HT1080 (cell line): ENCODE results near the genes BARHL2 and SETSIP.

RAMPAGE:
- cytosol, long total RNA: no peak
- long total RNA: no peak
- nucleus, long total RNA: no peak
Measured at GRCh38 chr1:89583165-89583966, 49.6 kb upstream of the LRRC8C start.

DNA sequence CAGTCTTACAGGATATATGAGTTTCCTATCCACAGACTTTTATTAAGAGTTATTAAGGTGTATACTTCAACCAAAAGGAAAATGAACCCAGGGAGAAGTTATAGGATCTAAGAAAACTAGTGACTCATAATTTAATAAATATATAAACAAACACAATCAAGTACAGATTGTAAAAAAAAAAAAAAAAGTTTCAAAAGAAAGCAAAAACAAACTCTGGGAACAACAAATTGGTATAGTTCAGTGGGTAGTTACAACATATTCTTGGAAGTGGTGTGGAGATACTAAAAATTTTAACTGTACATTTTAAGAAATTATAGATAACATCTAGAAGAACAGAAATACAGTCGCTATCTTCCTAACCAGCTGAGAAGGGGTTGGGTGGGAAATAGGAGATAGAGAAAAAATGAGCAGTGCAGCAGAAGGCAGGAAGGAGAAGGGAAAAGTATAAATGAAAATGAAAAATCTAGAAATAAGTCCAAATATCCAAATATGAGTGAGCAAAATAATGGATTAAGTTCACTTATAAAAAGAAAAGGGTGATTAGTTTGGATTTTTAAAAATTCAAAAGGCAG lies 70.5 kb downstream of the LRRC8C start:
RAMPAGE:
- cytosol, long total RNA: no peak
- long total RNA: no peak
- nucleus, long total RNA: no peak

GRCh38 chr1:89757496-89758203 lies 63.2 kb upstream of the LRRC8D start:
RAMPAGE:
- cytosol, long total RNA: no peak
- long total RNA: no peak
- nucleus, long total RNA: no peak

DNA sequence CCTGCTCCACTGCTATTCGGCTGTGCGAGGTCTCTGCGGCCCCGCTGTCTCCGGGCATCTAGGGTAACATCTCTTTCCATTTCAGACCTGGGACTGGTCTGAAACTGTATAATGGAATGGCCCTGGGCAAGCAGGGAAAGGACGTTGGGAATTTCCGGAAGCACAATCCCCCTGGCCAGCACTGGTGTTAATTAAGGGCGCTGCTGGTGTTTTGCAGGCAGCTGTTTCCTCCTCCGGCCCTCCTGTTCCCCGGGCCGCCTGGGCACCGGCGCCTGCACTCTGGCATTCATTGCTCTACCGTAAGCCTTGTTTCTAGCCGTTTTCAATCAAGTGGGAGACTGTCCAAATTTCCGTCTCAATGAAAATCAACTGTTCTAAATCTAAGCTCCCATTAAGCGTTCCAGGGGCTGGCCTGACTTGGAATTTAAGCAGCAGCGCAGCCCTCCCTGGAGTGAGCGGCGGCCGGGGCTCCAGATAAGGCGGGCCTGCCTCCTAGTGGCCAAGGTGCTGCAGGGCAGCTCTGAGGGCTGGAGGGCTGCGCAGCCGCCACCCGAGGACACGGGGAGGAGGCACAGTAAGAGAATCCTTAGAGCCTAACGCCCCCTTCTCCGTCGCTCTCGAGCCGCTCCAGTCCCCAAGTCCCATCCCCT lies 58.1 kb upstream of the LRRC8D start:
RAMPAGE:
- cytosol, long total RNA: no peak
- long total RNA: no peak
- nucleus, long total RNA: no peak

GRCh38 chr1:89822170-89822490 lies 1.3 kb downstream of the LRRC8D start:
RAMPAGE:
- cytosol, long total RNA: no peak
- long total RNA: no peak
- nucleus, long total RNA: no peak

GRCh38 chr1:89822571-89822775 lies 1.6 kb downstream of the LRRC8D start:
RAMPAGE:
- cytosol, long total RNA: no peak
- long total RNA: no peak
- nucleus, long total RNA: no peak

DNA sequence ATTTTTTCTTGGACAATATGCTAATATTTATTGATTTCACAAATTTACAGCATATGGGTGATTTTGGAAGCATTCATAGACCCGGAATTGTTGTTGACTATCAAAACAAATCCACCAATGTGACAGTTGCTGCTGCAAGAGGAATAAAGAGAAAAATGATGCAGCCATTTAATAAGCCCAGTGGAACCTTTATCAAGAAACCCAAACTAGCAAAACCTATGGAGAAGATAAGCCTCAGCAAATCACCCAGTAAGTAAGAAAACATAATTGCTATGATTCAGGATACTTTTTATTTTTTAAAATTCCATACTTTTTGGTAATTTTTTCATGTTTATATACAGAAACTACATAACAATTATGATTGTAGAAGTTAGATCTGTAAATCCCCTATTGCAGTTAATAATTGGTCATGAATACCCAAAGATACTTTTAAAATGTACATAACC lies 15.2 kb downstream of the ZNF326 start:
RAMPAGE:
- cytosol, long total RNA: no peak
- long total RNA: no peak
- nucleus, long total RNA: no peak

RAMPAGE:
- cytosol, long total RNA: no peak
- long total RNA: no peak
- nucleus, long total RNA: no peak
Measured at GRCh38 chr1:90716194-90717350, at the start of gene BARHL2. Gene BARHL2 (minus strand): TSS chr1:90717302.

DNA sequence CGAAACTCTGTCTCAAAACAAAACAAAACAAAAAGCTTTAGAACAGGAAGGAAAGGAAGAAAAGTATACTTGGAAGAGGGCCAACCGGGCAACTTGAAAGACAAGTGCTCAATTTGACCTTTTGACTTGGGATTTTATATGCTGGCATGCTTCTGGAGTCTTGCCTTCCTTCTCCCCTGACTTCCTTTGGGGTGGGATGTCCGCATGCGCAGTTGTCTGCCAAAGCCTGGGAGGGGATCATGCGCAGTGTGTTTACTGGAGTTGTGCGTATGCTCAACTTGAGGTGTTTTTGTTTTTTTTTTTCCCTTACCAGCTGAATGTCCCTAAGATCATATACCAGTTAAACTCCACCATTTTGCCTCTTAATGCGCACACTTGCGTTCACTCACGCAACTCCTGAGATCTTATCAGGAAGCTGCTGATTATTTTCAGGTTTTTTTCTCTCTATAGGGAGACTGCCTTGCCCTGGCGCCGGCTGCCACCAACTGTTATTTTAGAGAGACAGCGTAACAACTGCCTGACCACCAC lies 138.6 kb upstream of the ZNF644 start:
RAMPAGE:
- cytosol, long total RNA: no peak
- long total RNA: no peak
- nucleus, long total RNA: no peak

RAMPAGE:
- cytosol, long total RNA: no peak
- long total RNA: no peak
- nucleus, long total RNA: no peak
Measured at GRCh38 chr1:91286326-91286933, 118.2 kb downstream of the HFM1 start.

DNA sequence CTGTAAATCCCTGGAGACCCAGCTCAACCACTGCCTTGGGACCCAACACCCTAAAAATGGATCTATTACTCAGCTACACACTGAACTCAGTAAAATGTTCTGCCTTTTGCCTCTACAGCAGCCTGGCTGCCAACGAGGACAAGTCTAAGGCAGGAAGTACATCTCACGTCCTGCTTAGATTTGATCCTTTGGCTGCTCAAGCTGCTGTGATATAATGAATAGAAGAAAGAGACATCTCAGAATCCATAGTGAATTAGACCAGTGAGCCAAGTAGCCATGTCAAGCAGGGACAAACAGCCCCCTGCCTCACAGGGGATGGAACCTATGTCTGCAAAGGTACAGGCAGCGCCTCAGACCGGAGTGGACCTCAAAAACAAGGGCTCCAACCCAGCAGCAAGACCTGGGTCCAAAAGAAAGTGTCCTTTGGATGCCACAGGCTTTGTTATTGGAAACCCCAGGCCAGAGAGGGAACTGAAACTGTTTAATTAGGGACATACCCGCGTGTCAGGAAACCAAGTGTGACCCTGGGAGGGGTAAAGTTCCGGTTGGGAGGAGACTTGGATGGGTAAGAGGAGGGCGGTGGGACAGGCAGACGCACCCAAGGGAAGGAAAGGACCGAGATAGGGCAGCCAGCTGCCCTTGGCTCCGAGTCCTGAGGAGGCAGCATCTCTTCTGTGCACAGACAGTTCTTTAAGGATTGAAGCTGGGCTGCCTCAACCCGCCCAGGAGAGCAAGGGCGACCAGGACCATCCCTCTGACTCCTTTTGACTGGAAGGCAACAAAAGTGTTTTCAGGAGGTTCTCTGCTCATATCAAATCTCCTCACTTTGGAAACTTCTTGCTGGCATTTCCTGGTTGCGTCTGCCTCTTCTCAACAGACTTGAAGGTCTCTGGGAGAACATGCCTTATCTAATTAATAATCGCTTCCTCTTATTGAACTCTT lies 71.3 kb downstream of the CDC7 start:
RAMPAGE:
- cytosol, long total RNA: no peak
- long total RNA: no peak
- nucleus, long total RNA: no peak

GRCh38 chr1:91582603-91582956 lies 81.9 kb downstream of the CDC7 start:
RAMPAGE:
- cytosol, long total RNA: no peak
- long total RNA: no peak
- nucleus, long total RNA: no peak

DNA sequence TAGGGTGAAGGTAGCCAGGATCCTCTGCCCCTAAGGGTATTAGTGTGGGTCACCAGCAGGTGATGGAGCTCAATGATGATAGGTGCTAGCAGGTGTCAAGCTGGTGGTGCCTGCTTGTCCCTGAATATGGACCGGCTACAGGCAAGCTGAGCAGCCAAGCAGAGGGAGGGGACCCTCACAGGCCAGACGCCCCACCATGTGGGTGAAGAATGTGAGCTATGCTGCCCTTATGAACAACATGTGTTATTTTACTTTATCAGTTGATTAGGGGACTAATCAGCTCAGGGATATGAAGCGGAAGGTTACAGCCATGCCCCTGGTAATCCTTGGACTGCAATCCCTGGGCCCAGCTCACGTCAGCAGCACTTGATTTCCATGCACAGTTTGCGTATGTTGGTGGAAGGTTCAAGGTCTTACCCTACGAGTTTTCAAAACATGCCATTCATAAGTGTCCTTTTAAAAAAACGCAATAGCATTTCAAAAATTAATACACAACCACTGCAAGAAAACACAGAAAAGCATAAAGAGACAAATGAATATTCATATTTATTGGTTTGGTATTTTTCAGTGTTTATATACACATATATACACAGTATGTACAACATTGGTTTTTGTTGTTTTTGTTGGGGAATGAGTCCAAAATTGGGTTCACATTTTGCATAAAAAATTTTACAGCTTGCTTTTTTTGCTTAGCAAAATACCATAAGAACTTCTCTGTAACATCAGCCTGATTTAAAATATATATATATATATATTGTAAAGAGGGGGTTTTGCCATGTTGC lies 106.1 kb downstream of the CDC7 start:
RAMPAGE:
- cytosol, long total RNA: no peak
- long total RNA: no peak
- nucleus, long total RNA: no peak

DNA sequence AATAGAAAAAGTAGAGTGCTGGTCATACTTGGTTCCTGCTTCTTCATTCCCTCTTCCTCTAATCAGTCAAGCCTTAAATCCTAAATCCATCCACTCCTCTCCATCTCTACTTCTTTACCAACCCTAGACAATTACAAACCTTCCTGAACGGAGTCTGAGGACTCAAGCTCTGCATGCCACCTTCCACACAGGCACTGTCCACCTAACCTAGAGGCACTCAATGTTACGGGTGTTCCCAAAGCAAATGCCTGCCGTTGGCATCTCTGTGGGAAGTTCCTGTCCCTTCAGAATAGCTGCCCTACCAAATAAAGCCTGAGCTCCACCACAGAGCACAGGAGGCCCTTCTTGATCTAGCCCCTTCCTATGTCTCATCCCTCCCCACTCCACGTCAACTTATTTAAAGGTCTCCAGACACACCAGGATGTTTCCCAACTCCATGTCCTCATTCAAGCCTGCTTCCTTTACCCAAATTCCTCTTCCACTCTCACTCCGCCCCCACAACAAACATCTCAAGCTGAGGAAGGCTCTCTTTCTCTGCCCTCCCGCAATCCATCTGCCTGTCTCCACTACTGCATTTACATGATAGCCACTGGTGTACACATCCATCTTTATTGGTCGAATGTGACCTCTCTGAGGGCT lies 87.8 kb downstream of the TGFBR3 start:
RAMPAGE:
- cytosol, long total RNA: no peak
- long total RNA: no peak
- nucleus, long total RNA: no peak

DNA sequence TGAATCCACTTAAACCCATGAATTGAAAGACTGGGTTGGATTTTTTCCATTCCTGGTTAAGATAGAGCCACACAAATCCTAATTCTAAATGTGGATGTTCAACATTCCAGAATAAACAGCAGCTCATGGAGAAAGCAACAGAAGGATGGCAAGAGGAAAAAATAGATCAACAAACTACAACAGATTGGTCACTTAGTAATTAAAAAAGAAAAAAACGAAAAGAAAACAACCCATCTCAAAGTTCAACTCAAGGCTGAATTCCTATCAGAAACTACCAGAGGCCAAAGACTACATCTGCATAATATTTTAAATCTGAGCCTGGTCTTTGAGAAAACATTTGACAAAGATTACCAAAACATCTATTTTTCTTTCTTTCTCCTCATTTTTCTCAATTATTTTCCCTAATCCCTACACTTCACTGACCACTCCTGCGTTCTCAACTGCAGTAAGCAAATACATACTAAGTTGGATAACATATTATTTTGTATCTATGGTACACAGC lies 69.9 kb downstream of the TGFBR3 start:
RAMPAGE:
- cytosol, long total RNA: no peak
- long total RNA: no peak
- nucleus, long total RNA: no peak

DNA sequence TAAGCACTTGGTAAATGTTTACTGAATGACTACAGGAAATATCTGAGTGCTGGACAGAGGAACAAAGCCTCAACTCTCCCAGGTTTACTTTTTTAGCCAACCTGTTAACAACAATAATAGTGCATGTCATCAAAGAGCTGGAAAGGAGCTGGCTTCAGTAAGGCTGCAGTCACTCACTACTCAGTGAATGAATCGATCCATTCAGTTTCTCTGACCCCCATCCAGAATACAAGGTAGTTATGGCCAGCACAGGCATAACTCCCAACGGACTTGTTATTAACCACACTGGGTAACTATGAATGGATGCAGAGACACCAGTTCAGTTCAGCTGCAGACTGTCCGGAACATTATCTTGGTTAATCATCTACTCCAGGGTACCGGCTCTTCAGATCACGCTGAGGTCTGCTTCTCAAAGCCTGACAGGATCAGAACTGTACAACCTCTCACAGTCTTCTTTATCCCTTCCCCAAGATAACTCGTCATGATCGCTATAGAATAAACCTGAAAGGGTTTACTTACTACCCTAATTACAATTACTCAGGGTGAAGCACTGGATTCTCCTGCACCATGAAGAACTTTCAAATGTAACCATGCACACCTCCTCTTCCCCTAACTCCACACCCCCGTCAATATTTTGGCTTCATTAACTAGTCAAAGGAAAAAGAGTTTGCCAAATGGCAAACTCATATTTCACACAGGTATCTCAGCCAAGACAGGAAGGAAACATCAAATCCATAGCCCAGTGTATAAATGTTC lies 58.1 kb downstream of the TGFBR3 start:
RAMPAGE:
- cytosol, long total RNA: no peak
- long total RNA: no peak
- nucleus, long total RNA: no peak

DNA sequence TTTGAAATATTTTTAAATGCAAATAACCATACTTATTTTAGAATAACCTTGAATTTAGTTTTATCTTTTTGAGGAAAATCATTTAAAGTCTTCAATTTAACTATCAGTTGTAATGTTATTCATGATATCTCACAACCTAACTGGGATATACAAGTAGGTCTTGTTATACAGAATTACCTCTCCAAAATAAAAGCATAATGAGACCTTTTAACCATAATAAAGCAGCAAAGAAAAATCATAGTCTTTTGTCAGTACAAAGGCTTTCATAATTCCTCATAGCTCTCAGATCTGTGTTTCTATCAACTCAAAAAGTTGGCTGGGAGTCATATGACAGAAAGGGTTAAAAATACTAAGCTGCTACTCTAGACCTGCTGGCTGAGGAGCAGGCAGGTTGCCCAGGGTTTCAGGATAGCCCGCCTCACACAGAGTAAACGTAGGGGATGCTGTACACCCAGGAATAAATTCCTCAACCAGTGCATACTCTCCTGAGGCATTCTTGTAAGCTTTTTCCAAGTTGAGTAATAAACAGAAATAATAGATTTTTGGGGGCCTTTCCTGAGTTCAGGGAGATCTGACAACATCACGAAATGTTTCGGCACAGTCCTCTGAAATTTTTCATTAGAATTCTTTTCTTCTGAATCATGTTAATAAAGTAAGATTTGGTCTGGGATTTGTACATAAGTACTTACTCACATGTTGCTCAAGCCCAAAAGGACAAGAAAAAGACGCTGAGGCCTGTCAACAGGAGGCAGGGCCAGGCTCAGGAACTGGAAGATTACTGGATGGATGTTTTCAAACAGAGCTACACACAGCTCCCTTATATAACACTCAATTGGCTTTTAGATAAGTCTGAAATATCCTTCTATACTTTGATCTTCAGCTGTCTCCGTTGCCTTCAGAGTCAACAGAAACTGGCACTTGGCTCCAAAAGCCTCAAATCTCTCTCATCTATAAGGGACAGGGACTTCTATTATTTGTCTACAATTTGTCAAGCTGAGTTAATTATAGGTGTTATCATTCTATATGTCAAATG lies 41.0 kb downstream of the TGFBR3 start:
RAMPAGE:
- cytosol, long total RNA: no peak
- long total RNA: no peak
- nucleus, long total RNA: no peak

DNA sequence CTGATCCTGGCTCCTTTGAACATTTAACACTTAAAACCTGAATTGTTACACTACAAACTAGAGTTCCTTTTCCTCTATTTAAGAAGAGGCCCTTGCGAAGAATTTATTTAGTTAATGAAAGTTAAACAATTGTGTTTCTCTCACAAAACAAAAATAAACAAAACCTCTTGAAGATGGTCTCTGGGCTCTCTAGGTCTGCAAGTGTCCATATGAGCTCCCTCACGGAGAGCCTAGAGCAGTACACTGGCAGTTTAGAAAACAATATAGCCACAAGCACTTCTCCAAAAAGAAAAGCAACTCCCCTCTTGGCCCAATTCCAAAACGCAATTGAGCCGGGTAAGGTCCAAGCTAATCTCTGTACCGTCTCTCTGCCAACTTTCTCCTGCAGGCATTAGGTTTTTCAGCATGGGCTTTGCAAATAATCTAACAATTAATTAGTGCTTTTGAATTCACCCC lies 40.1 kb downstream of the TGFBR3 start:
RAMPAGE:
- cytosol, long total RNA: no peak
- long total RNA: no peak
- nucleus, long total RNA: no peak

DNA sequence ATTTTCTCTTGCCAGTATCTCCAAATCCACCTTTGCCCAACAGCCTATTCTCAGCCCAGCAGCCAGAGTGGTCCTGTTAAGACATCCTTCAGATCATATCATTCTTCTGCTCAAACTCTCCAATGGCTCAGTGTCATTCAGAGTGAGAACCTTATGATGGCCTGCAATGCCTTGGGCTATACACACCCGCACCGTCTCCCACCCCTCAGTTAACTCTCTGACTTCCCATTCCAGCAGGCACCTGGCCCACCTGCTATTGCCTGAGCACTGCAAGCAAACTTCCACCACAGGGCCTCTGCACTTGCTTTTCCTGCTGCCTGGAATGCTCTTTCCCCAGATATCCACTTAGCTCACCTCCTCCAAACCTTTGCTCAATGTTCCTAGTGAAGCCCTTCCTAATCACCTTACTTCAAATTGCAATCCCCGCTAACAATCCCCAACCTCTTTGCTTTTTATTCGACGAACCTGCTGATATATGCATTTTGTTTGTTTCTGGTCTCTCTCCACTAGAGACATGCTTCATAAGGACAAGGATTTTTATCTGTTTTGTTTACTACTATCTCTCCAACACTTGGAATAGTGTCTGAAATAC lies 36.7 kb downstream of the TGFBR3 start:
RAMPAGE:
- cytosol, long total RNA: no peak
- long total RNA: no peak
- nucleus, long total RNA: no peak

GRCh38 chr1:92075350-92075606 lies at the start of gene SETSIP:
Gene SETSIP (minus strand): TSS chr1:92075411.
RAMPAGE:
- cytosol, long total RNA: no peak
- long total RNA: no peak
- nucleus, long total RNA: no peak